Paraaortic lymph node (tissue), 1 donor: Measurements from ENCODE around the genes PTPRH, PPP6R1, TMEM190, TMEM238, UBE2S and SHISA7.

DNA sequence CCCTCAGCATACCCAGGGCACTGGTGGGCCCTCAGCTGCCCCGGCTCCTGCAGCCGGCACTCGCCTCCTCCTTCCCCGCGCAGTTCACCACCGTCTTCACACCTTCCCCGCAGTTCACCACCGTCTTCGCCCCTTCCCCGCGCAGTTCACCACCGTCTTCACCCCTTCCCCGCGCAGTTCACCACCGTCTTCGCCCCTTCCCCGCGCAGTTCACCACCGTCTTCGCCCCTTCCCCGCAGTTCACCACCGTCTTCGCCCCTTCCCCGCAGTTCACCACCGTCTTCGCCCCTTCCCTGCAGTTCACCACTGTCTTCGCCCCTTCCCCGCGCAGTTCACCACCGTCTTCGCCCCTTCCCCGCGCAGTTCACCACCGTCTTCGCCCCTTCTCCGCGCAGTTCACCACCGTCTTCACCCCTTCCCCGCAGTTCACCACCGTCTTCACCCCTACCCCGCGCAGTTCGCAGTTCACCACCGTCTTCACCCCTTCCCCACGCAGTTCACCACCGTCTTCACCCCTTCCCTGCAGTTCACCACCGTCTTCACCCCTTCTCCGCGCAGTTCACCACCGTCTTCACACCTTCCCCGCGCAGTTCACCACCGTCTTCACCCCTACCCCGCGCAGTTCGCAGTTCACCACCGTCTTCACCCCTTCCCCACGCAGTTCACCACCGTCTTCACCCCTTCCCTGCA lies 20.6 kb downstream of the PPP1R12C start:
- PRO-cap = no peak

GRCh38 chr19:55118264-55119291 lies 1.1 kb upstream of the PPP1R12C start:
- PRO-cap = no peak

- PRO-cap = no peak
Measured at GRCh38 chr19:55165536-55166404, 643 bp downstream of the DNAAF3 start.

- PRO-cap = bidirectional peak, plus-strand start at chr19:55207370, minus-strand start at chr19:55207254
Measured at GRCh38 chr19:55206407-55207496, 2.5 kb downstream of the PTPRH start.

DNA sequence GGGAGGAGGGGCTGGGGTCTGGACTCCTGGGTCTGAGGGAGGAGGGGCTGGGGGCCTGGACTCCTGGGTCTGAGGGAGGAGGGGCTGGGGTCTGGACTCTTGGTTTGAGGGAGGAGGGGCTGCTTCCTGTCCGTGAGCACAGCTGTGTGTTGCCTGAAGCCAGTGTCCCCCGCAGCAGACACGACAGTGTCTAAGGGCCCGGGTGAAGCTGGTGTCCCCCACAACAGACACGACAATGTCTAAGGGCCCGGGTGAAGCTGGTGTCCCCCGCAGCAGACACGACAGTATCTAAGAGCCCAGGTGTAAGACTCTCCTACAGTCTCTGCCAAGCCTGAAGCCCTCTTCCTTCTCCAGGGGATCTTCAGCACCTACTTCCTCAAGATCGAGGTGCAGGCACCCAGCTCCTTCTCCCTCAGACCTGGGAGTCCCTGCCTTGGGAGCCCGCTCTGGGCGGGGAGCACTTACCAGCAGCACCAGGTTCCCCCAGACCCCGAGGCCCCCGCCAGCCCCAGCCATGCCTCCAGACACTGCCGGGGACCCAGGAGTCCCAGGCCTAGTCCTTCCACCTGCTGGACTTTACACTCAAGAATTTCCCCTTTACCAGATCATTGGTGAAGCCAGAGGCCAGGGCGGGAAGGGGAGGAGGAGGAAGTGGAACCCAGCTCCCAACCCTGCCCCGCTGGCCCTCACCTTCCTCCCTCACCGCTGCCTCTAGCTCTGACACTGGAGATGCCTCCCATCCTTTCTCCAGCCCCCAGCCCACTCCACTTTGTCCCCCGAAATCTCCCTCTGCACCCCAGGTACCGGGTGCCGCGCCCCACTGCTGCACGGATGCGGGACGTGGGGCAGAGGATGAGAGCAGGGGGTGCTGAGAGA lies at the start of gene PTPRH:
PTPRH (minus strand) TSS at position 584 of the 876 bp plus-strand sequence.
- PRO-cap = no peak

GRCh38 chr19:55236631-55237182 lies 8.1 kb upstream of the TMEM86B start:
- PRO-cap = no peak

GRCh38 chr19:55258821-55259556 lies at the start of gene PPP6R1:
Gene PPP6R1, minus strand, starts transcription at chr19:55259017.
- PRO-cap = bidirectional peak, plus-strand start at chr19:55259181, minus-strand start at chr19:55259006; unidirectional peak, plus-strand start at chr19:55259442; unidirectional peak, plus-strand start at chr19:55259492

DNA sequence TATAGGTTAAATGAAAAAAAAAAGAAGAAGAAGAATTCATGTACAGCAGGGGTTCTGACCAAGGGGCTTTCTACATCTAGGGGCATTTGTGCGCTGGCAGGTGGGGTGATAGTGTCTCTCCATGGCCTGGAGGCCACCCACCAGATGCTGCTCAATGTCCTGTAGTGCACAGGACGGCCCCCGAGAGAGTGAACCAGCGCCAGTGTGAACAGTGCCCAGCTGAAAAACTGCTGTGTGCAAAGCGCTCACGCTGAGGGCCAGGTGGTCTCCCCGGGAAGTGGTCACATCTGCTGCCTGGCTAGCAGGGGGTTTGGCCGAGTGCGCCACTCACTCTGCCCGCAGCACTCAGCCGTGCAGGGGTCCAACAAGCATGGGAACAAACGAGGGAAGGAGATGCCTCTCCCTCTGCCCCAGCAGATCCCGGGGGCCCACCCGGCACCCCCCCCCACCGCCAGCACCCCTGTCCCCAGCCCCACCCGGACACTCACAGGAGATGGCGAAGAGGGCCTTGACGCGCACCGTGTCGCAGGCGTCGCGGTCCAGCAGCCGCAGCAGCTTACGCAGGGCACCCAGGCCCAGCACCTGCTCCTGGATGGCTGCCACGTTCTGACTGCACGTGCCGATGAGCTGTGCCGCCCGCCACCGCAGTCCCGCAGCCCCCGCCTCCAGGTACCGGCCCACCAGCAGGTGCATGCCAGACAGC lies 5.8 kb downstream of the HSPBP1 start:
- PRO-cap = no peak

DNA sequence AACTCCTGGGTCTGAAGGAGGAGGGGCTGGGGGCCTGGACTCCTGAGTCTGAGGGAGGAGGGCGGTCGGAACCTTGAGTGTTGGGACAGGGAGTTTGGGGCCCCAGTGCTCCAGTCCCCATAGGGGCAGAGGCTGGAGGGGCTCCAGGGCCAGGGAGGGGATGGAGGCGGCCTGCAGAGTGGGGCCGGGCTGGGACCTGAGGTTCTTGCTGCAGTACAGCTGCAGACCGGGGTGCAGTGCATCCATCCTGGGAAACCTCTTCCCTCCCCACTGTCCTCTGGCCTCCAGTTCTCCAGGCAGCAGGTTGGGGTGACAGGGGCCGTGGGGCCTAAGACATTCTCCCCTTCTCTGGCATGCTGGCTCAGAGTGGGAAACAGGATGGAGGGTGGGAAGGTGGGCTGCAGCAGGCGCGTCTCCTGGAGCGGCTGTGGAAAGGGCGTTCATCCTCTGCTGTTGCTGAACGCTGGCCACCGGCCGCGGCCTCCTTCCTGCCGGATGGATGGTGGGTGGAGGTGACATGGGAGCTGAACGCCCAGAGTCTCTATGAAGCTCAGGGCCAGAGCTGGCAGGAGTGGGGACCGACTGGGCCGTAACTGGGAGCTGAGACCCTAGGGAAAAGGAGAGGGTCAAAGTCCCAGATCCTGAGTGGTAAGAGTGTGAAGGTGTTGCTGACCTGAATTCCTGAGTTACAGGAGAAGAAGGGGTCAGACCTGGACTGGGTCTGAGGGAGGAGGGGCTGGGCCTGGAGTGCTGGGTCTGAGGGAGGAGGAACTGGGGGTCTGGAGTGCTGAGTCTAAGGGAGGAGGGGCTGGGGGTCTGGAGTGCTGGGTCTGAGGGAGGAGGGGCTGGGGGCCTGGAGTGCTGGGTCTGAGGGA lies 1.7 kb downstream of the BRSK1 start:
- PRO-cap = no peak

DNA sequence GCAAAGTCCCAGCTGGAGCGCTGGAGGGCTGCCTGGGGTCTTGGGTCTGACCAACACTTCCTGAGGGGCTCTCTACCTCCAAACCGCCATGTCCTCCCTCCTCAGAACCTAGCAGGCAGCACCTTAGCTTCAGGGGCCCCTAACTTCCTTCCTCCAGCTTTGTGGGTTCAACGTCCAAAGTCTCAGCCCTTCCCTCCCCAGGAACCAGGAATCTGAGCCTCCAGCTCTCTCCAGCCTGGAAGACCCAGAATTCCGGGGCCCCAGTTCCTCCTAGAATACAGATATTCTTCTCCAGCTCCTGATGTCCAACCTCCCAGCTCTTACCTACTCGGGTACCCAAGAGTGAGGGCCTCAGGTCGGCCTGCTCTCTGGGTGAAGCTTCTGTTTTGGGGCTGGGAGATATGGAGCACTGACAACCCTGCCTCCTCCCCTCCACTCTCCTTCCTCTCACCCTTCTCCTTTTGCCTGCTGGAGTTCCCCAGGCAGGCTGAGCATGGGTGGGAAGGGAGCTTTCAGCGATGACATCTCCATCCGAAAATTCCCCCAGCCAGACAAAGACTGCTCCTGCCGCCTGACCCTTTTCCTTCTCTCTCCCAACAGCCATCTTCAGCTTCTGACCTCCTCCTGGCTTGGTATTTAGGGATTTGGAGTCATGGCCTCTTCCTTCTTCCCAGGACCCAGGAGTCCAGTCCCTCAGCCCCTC lies 3.5 kb downstream of the TMEM150B start:
- PRO-cap = no peak

DNA sequence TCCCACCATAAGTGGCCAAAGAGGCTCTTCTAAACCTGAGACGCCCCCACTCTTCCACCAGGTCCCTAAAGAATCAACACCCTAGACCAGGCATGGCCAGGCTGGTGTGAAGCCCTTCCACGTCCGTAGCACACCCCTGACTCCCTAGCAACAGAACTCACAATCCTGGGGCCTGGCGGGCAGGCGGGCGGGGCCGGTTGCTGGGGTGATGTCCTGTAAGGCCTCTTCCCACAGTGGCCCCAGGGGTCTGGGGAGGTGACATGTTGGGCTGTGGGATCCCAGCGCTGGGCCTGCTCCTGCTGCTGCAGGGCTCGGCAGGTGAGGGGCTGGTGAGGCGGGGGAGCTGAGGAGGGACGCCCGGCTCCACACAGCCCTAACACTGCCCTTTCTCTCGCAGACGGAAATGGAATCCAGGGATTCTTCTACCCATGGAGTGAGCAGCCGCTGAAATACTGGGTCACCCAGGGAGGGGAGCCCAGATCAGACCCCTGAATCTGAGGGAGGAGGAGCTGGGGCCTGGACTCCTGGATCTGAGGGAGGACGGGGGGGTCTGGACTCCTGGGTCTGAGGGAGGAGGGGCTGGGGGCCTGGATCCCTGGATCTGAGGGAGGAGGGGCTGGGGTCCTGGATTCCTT lies at the start of gene TMEM190:
TMEM190 (plus strand) TSS at position 233 of the 635 bp plus-strand sequence.
- PRO-cap = no peak

DNA sequence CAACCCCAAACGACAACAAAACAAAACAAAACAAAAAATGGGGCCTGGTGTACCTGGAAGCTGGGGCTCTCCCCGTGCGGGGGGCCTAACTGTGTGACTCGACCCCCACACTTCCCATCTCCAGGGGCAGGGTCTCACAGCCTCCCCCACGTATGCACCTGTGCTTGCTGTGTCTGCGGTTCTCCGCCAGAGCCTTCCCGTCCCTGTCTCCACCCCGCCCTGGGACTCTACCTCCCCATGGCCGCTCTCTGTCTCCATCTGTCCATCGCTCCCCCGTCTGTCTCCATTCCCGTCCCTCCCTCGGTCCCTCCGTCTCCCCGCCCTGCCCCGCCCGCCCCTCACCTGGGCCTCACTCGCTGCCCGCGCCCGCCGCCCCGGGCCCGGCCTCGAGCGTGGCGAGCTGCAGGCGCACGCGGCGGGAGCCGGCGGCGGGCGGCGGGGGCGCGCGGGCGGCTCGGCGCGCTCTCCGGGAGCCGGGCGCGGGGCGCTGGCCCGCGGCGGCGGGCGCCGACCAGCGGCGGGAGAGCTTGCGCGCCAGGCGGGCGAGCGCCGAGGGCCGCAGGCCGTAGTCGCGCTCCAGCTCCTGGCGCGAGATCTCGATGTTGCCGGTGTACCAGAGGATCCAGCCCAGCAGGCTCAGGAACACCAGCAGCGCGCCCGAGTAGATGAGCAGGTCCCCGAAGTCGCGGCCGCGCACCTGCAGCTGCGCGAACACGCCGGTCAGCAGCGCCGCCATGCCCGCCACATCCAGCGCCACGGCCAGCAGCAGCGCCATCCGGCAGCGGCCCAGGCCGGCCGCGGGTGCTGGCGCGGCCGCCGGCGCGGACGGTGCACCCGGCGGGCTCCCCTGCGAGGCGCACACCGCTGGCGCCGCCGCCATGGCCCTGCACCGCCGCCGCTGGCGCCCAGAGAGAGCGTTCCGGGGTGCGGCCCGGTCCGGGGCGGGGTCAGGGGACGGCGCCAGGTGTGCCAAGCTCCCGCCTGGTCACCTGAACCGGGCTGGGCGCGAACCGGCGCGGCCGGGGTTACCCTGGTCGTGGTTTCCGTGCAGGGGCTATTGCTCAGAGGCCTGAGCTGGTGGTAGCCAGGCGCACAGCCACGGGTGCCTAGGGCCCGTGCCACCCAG lies at the start of gene TMEM238:
TMEM238 (minus strand) TSS at position 913 of the 1,126 bp plus-strand sequence.
- PRO-cap = unidirectional peak, plus-strand start at position 490 of the sequence; unidirectional peak, plus-strand start at position 537 of the sequence; bidirectional peak, plus-strand start at position 908 of the sequence, minus-strand start at position 900 of the sequence

- PRO-cap = no peak
Measured at GRCh38 chr19:55401517-55402031, 6.0 kb downstream of the UBE2S start.

GRCh38 chr19:55407561-55408758 lies at the start of gene UBE2S:
Gene UBE2S, minus strand, starts transcription at chr19:55407788.
- PRO-cap = bidirectional peak, plus-strand start at chr19:55407879, minus-strand start at chr19:55407783; bidirectional peak, plus-strand start at chr19:55408417, minus-strand start at chr19:55408184

DNA sequence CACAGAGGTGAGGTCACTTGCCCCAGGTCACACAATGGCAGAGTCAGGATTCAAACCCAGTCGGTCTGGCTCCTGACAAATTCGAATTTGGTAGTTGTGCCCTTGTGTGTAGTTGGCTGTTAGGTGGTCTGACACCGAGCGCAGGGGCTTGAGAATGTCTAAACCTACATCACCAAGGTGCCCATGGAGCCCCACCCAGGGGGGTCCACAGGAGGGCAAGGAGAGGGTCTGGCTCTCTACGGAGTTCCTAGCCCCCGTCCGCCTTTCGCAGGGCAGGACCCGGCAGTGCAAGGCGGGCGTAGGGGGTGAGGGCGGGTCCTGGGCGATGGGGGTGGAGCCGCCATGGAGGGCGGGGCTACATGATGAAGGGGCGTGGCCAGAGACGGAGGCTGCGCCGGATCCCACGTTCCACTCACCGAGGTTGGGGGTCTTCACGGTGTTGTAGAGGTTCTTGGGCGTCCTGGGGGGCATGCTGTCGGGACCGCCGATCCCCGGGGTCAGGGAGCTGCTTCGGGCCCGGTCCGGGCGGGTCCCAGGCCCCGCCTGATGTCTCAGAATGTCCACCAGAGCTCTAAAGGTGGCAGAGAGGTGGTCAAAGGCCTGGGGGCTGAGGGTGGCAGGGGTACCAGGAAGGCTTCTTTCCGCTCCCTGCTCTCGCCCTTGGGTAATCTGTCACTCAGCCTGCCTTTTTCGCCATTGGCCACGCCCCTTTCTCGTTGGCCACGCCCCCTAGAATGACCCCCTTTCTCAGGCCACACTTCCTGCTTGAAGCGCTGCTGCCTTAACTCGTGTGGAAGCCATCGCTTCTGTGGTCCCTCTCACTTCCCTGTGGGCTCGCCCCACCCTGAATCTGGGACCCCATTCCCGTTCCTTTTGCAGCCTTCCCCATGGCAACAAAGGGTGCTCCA lies 2.7 kb downstream of the SHISA7 start:
- PRO-cap = no peak

DNA sequence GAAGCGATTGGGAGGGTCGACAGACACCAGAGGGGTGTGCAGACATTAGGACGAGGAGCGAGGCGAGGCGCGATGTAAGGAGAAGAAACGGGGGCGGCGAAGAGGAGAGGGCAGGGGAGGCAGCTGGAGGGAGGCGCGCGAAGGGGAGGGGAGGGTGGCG lies at the start of gene SHISA7:
SHISA7 (minus strand) TSS at position 98 of the 160 bp plus-strand sequence.
- PRO-cap = no peak

- PRO-cap = no peak
Measured at GRCh38 chr19:55452339-55453423, 8.8 kb downstream of the ISOC2 start.

- PRO-cap = no peak
Measured at GRCh38 chr19:55496999-55497441, 8.8 kb downstream of the SSC5D start.

DNA sequence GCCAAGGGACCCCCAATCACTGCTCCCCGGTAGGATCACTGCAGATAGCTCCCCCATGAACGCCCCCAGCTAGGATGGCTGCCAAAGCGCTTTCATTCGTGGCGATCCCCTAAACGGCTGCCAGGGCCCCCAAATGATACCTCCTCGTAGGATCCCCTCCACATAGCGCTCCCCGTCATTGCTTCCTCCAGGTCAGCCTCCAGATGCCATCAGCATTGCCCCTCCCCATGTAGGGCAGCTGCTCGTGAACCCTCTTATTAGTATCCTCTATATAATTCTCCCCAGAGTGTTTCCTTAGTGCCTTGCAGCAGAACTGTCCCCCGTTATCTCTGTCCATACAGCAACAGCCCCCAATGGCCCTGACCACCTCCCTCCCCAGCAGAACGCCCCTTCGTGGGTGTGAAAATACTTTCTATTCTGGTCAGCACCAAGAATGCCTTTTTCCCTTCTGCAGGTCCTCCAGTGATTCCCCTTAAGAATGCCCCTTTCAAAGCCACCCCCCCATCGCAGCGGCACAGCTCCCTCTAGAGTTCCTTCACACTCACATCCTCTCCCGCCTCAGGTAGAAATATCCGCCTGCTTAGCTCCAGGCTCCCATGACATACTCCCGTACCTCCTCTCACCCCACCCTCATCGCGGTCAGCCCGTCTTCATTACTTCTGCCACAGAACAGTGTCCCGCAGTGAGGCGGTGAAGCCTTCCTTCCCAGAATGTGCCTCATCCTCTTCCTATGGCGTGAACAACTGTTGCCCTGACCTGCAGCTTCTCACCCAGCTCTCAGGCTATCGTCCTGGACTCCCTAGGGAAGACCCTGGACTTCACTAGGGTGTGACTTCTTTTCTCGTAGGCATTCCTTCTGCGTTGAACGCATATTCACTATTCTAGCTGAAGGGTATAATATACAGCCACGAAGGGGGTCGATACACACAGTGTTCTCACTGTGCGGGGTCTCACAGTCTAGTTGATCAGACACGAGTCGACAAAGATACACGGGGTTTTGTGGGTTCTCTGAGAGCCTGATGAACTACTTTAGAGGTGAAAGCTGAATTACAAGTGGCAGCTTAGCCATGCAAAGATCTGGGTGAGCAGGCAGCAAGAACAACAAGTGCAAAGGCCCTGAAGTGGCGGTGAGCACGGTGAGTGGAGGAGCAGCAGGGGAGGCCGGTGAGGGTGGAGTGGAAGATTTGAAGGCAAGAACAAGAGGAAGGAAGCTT lies 821 bp downstream of the ZNF865 start:
- PRO-cap = unidirectional peak, minus-strand start at position 461 of the sequence

- PRO-cap = bidirectional peak, plus-strand start at chr19:55635045, minus-strand start at chr19:55634916
Measured at GRCh38 chr19:55634769-55635876, 5.7 kb upstream of the ZNF580 start.